Epithelial cell of proximal tubule (primary cell): ENCODE measurements around the genes AKAP1, OR4D2 and MKS1.

GRCh38 chr17:56906013-56906574, 7.8 kb downstream of the TRIM25 start:
- RAMPAGE, long total RNA: no peak
- RRBS: no CpG with 5 or more reads among the region's 6 CpGs

DNA sequence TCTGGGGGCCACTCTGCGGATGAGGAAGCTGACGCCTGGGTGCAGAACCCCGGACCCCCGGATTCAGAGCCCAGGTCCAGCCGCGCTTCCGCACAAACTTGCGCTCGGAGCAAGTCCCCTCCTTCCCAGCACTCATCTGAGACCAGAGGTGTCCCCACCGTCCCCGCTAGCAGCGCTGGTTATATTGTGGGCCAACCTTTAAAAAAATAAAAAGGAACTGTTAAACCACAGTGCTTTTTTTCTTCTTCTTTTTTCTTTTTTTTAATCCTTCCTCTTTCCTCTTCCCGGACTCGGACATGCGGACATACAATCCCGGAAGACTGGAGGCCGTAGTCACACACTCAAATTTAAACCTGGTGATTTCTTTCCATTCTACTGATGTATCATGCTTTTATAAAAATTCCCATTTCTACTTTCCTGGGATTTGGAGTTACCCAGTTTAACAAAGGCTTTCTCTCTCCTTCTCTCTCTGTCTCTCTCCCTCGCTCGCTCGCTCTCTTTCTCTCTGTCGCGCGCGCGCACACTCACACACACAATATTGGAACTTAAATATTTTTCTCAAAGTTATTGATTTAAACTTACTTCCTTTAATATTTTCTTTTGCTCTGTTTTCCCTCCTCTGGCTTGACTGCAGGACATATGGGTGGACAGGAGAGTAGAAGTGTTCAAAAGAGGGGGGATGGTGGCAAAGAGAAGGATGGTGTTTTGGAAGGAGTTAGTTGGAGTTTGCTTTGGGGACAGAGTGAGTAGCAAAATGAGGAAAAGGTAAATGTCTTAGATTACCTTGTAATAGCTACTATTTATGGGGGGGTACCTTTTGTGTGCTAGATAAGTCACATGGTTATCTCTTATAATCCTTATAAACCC, 688 bp upstream of the TRIM25 start:
- RAMPAGE, long total RNA: no peak
- RRBS: 1% methylated on average over 3 of the region's 25 CpGs

- RAMPAGE, long total RNA: no peak
- RRBS: no CpG with 5 or more reads among the region's 4 CpGs
Observed at GRCh38 chr17:56979174-56979551, 1.2 kb downstream of the SCPEP1 start.

- RAMPAGE, long total RNA: no peak
- RRBS: no CpG with 5 or more reads among the region's 7 CpGs
Observed at GRCh38 chr17:57035829-57036434, 49.1 kb upstream of the AKAP1 start.

DNA sequence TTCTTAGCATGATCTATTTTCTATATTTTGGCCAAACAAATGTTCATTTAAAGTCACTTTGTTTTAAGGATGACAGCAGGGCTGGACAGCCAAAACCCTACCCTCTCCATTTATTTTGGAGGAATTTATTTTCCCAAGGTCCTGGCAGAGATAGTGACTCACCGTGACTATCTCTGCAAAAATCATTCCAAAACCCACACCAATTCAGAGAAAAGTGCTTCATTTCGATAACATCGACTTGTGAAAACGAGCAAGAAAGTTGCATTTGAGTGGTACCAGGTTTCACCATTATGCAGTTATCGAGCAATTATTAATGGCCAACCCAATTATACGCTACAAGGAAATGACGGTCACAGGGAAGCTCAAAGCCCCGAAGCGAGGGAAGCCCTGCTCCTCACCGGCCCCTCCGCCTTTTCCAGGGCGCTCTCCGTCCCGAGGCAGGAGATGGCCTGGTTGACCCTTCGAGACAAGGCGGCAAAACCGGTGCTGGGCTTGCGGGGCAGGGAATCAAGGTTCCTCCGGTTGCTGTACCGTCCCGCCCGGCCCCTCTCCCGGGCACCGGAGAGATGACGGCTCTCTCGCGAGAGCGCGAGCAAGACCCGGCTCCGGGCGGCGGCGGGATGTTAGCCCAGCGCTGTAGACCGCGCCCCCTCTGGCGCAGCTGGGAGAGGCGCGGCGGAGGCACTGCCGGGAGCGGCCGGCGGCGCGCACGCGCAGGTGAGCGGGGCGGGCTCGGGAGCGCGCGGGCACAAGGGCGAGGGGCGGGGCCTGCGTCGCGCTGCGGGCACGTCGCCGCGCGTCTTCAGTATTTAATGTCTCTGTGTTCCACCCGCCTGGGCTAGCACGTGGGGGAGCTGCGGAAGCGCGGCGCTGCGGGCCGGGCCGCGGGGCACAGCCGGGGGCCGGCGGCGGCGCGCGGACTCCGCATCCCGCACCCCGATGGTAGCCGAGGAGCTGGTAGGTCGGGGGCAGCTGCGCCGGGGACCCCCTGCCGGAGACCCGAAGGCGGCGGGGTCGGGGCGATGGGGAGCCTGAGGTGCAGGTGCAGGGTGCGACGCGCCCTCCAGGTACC, at the start of gene AKAP1:
Gene AKAP1 (plus strand): TSS at position 805 of the 1,072 bp plus-strand sequence.
- RAMPAGE, long total RNA: no peak
- RRBS: 2% methylated on average over 41 of the region's 99 CpGs

DNA sequence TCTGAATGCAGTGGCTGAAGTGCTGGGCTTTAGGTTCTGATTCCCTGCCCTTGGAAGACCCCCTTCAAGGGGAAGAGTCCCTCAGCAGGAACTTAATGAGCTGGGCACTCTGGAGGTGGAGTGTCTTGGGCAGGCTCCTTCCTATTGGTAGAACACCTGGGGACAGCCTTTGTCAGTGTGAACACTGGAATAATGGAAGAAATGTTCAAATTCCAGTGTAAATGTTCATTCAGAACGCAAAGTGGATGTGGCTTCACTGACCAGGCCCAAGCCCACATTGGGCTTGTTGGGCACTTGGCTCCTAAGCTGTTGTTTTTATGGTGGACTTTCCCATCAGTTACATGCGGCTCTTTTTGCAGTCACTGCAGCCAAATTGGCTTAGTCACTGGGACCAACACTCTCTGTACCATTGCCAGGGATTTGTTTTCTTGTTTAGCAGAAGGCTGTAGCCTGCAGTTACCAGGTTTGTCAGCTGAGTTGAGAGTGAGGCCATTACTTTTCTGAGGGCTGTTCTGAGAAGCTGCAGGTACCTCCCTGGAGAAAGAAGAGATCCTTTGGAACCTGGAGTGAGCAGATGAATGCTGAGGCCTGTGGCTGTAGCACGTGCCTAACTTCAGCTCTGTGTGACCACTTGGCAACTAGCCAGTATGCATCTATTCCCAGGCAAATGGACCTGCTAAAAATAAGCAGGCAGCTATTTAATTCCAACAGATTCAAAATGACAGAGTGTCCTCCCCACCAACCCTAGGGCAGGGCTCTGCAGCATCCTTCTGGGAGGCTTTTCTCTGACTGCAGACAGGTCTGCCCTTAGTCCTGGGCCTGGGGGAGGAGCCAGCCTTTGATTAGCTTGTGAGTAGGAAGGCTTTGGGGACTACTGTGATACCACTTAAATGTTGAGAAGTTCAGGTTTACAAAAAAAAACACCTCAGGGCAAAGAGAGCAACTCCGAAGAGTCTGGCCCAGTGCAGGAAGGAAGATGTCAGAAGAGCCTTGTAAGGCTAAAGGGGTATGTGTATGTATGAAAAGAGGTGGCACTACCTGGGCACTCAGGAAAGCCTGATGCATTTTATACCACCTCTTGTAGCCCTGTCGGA, 12.9 kb downstream of the AKAP1 start:
- RAMPAGE, long total RNA: no peak
- RRBS: no CpG with 5 or more reads among the region's 5 CpGs

DNA sequence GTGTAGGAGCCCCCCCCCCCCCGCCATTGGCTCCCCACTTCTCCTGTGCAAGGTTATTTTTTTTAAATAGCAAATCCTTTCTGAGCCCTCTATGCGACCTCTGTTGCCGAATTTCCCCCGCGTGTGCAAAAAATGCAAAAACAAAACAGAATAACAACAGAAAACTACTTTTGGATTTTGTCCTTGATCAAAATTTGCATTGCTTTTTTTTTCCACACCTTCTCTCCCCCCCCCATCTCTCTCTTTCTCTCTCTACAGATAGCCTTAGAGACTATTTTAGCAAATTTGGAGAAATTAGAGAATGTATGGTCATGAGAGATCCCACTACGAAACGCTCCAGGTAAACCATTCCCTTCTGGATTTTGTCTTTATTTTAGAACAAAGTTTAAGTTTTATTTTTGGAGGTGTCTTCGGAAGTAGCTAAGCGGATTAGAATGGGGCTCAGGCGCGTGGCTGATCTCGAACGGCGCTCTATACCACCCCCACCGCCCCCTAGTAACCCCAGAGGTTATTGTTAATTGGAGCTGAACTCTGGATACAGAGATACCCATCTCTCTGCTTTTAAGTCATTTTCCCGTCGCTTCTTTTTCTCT, 981 bp downstream of the MSI2 start:
- RAMPAGE, long total RNA: no peak
- RRBS: no CpG with 5 or more reads among the region's 17 CpGs

- RAMPAGE, long total RNA: no peak
- RRBS: no CpG with 5 or more reads among the region's 7 CpGs
Observed at GRCh38 chr17:57311806-57312319, 55.5 kb downstream of the MSI2 start.

- RAMPAGE, long total RNA: no peak
- RRBS: no CpG with 5 or more reads among the region's 6 CpGs
Observed at GRCh38 chr17:57329556-57329948, 73.2 kb downstream of the MSI2 start.

- RAMPAGE, long total RNA: no peak
- RRBS: no CpG with 5 or more reads among the region's 12 CpGs
Observed at GRCh38 chr17:57379333-57380147, 123.2 kb downstream of the MSI2 start.

- RAMPAGE, long total RNA: no peak
- RRBS: no CpG with 5 or more reads among the region's 6 CpGs
Observed at GRCh38 chr17:57410139-57410548, 153.8 kb downstream of the MSI2 start.

DNA sequence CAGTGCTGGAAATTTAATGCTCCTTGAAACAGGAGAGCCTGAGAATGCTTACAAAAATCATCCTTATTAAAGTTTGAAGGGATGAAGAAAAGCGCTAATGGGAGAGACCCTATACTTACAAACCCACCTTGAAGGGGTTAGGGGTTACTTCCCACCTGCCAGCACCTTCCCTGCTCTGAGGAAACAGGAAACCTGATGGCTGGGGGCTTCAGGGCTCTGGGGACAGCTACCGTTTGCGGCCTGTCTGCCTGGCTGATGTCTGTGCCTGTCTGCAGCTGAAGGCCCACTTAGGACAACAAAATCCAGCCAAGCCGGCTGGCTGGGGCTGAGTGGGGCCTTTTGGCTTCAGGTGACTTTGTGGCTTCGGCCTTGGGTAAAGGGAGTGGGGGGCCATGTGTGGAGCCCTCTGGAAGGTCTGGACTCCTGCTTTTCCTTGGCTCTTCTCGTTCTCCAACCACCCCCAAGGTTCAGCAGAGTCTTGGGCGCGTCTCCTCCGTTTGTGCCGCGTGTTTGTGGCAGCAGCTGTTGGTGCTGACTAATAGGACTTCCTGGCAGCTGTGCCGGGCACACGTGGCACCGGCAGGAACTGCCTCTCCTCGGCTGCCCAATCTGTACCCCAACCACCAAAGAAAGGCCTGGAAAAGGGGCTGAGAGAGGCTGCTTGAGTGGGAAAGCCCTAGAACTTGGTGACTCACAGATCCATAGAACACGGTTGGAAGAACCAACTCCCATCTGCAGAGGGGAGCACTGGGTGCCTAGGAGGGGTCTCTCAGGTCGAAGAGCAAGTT, 186.7 kb downstream of the MSI2 start:
- RAMPAGE, long total RNA: no peak
- RRBS: no CpG with 5 or more reads among the region's 17 CpGs

- RAMPAGE, long total RNA: no peak
- RRBS: no CpG with 5 or more reads among the region's 15 CpGs
Observed at GRCh38 chr17:57553888-57554836, 190.9 kb downstream of the CCDC182 start.

- RAMPAGE, long total RNA: no peak
- RRBS: no CpG with 5 or more reads among the region's 4 CpGs
Observed at GRCh38 chr17:57662439-57662706, 82.7 kb downstream of the CCDC182 start.

DNA sequence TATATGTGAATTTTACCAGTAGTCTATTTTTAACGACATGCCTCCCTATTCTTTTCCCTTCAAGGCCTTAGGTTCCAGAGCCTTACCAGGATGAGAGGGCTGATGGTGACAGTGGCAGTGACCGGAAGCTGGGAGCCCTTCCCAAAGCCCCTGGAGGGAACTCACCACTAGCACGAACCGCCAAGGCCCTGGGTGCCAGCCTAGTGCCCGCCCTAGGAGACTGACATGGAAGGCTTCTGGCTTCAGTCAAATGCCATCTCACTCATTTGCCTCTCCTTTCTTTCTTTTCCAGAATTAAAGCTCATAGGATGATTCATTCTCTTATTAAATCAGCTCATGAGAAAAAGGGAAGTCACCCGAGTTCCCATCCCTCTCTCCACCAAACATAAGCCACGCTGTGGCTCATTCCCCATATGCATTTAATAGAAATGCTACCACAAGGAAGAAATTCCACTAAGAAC, 12.1 kb downstream of the CUEDC1 start:
- RAMPAGE, long total RNA: no peak
- RRBS: no CpG with 5 or more reads among the region's 7 CpGs

- RAMPAGE, long total RNA: no peak
- RRBS: no CpG with 5 or more reads among the region's 24 CpGs
Observed at GRCh38 chr17:57946477-57947717, 8.3 kb downstream of the CUEDC1 start.

DNA sequence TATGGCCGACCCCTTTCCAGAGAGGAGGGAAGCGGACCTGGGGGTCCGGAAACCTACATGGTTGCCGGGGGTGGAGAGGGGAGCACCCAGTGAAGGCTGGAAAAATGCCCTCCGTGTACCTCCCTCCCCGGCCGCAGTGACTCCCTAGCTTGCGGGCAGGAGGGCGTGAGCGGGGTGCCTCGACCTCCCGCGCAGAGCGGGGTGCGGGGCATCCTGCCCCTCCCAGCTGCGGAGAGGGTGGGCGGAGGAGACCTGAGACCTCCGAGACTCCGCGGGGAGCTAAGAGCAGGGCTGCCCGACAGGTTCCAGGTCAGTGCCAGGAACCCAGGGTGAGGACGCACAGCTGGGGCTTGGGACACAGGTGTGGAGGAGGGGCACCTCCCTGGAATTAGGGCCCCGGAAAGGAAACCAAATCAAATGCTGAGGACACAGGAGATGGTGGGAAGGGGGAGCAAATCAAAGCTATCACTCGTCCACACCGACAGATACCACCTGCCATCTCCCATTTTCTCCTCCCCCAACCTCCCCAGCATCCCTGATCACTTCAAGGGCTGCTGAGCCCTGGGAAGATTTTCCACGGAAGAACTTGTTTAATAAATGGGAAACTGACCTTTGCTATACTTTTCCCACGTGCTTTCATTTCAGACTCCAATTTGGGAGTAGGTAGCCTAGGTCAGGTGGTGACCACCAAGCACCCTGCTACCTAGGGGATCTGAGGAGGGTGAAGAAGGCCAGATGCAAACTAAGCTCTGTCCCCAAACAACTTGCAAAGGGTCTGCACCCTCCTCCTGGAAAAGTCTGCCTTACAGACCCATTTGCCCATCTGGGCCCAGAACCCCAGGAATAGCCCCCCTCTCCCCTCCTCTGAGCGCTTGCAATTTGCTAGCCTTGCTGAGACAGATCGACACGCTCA, 570 bp upstream of the CUEDC1 start:
- RAMPAGE, long total RNA: no peak
- RRBS: 1% methylated on average over 6 of the region's 30 CpGs

DNA sequence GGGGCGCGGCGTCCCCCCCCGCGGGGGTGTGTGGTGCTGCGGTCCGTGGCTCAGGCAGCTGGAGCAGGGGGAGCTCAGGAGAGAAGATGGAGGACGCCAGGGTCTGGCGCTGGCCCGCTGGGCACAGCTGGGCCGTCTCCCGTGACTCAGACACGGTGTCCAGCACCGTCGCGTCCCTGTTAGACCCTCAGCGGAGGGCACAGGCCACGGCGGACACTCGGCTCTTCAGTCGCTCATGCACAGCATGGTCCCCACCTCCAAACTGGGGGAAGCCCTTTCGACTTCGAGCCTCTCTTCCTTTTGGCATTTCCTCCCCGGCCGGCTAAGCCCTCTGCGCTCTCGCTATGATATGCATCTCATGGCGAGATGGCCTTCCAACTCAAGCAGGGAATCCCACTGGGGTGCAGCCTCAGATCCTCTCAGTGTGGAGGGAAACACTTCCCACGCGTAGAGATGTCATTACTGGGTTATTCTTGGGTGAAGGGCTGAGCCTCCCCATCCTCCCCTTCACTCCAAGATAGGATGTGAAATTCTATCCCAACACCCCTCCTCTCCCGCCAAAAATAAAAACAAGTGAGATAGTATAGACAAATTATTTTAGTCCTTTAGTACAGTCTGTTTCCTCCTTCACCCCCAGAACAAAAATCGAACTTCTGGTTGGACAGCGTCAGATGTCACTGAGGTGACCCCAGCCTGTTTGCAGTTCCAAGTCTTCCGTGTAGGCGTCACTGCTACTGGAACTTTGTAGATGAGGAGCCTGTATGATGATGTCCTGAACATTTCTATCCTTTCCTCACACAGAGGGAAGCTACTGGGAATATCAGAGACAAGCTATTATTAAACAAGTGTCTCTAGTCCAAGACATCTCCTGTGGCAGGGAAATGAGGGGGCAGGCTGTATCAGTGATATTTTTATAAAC, 664 bp upstream of the VEZF1 start:
- RAMPAGE, long total RNA: no peak
- RRBS: no CpG with 5 or more reads among the region's 35 CpGs

GRCh38 chr17:58166696-58167260, at the start of gene OR4D2:
Gene OR4D2 (plus strand): TSS chr17:58166982.
- RAMPAGE, long total RNA: no peak
- RRBS: no CpG with 5 or more reads among the region's 6 CpGs

DNA sequence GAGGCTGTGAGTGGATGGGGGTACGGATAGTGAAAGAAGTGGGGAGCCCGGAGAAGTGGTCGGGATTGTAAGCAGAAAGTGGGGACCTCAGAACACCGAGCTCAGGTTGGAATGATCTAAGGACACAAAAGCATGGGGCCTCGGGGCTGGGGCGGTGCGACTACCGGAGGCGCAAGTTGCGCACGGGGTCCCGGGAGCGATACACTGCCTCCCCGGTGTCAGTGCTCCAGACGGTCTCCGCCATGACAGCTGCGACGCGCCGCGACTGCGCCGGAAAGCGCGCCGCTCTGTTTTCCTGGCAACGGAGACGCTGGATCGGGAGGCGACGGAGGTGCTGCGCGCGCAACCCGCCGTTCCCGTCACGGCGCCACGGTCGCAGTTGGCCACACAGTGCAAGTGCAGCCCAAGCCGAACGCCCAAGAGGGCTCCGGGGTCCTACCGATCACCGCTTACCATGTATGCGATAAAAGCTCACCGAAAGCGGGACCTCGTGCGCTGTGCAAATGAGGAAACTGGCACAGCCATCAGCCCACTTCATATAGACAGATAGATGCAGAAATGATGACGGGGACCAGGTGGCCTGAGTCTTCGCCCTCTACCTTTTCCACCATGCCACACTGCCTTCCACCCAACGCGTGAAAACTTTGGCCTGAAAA, at the start of gene MKS1:
Gene MKS1 (minus strand): TSS at position 269 of the 656 bp plus-strand sequence.
- RAMPAGE, long total RNA: no peak
- RRBS: 1% methylated on average over 12 of the region's 55 CpGs